Breast (tissue), 4 donors: ENCODE results near the genes TNS1 and CXCR1.

DNA sequence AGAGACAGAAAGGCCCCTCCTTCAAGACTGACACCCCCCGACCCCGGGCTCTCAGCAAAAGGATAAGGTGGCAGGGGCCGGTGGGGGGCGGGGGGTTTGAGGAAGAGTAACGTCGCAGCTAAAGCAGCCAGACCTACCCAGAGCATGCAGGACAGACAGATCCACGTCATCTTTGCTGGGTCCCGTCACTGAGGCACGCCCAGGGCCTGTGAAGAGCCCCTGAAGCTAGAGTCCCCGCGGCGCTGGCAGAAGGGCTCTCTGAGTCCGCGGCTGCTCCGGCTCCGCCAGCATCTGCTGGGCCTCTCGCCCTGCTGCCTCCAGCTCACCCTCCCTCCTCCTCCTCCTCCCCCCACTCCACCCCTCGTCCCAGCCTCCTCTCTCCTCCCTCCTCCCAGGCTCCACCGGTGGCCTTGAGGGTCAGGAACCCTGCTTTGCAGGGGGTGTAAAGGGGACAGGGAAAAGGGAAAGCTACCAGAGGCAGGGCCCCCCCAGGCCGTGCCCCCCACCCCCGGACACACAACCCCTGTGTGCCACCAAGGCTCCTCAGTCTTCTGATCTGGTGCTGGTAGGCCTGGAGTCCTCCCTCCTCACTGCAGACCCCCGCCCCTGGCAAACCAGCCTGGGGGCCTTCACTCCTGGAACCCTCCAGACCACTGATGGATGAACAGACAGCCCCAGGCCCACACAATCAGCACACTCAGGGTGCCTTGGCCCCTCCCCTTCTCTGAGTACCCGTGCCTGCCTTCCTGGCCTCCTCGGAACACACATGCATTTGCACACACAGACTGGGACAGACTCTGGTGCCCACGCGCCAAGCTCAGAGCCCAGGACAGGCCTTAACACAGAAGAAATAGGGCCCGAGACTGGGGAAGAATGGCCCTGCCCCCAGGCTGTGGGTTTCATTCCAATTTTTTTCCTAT is at the start of gene TNS1:
TNS1 (minus strand) TSS at position 293 of the 920 bp plus-strand sequence.
- PRO-cap, 3 experiments, result peak in 3 of 3 experiments; most common plus-strand start position 228 of the sequence (in 1); most common minus-strand start position 293 of the sequence (in 3)
- RRBS, result 10% methylated on average over 5 of the region's 27 CpGs

- PRO-cap, 3 experiments, result peak in 2 of 3 experiments; most common plus-strand start chr2:218009946 (in 2); most common minus-strand start chr2:218009812 (in 1)
- RRBS, result 2% methylated on average over 38 of the region's 101 CpGs
Measured at GRCh38 chr2:218009515-218011042, 7.3 kb upstream of the TNS1 start.

DNA sequence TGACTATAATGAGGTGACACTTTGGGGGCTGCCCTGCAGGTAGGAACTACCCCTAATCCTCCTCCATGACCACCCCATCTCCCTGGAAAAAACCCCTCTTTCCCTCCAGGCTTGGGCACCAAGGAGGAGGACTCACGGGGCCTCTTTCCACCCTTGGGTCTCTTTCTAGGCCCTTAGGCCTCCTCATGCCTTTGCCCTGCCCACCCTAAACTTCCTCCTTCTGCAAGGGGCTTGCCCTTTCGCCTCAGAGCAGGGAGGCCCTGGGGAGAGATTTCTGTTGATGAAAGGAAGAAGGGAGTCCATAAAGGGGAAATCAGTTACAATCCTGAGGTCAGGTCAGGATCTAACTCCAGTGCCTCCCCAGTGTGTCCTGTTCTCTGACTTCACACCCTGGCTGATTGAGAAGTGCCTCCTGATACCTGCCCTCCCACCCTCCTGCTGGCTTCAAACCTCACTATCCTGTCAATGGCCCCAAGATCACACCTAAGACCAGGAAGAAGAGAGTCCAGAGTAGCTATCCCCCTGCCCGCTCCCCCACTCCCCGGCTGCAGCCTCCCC is 16.7 kb upstream of the TNS1 start:
- PRO-cap, 3 experiments, result no peak in any of the 3 experiments
- RRBS, result 97% methylated on average over 1 of the region's 4 CpGs

DNA sequence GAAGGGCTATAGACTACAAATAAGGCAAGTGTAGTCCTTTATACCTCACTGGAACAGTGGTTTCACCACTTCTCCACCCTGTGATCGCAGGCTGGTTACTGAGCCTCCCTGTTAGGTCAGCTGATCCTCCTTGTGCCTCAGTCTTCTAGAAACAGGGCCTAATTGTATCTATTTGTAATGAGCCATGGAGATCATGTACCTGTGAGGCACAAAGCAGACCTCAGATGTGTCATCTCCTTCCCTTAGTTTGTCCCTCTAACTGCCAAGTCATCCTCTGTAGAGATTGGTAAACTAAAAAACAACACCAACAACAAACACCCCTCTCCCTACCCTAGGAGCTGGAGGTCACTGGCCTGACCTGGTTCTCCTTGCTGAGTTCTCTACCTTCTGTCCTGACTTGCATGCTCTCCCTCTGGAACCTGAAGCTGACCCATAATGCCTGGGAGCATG is 4.7 kb downstream of the CXCR2 start:
- PRO-cap, 3 experiments, result no peak in any of the 3 experiments
- RRBS, result no CpG with 5 or more reads among the region's 1 CpG

DNA sequence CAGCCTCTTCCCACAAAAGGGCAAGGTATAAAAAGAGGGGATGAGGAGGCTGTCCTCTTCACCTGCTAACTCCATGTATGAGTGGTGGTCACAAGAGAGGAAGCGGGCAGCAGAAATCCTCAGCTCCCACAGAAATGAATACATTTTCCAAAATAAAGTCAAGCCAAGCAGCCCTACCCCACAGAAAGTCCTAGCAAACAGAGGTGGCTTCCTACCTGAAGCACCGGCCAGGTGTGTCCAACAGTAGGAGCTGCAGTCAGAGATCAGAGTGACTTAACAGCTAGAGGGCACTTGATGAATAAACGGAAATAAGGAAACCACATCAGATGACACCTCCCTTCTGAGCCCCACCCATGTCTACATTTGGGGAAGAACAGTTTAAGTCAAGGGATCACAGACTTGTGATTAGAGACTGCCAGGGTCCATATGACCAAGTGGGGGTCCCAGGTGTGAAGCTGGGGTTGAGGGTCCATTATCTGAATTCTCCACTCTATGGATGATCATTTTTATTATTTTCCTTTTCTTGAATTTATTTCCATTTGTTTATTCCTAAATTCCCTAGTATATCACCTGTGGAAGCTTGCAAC is at the start of gene CXCR1:
CXCR1 (minus strand) TSS at position 270 of the 587 bp plus-strand sequence.
- PRO-cap, 3 experiments, result no peak in any of the 3 experiments
- RRBS, result no CpG with 5 or more reads among the region's 3 CpGs

GRCh38 chr2:218232989-218233247 is 15.9 kb downstream of the ARPC2 start:
- PRO-cap, 3 experiments, result no peak in any of the 3 experiments
- RRBS, result no CpG with 5 or more reads among the region's 1 CpG

- PRO-cap, 3 experiments, result peak in 2 of 3 experiments; most common plus-strand start chr2:218269667 (in 1)
- RRBS, result no CpG with 5 or more reads among the region's 26 CpGs
Measured at GRCh38 chr2:218269405-218269970, 449 bp downstream of the AAMP start.

DNA sequence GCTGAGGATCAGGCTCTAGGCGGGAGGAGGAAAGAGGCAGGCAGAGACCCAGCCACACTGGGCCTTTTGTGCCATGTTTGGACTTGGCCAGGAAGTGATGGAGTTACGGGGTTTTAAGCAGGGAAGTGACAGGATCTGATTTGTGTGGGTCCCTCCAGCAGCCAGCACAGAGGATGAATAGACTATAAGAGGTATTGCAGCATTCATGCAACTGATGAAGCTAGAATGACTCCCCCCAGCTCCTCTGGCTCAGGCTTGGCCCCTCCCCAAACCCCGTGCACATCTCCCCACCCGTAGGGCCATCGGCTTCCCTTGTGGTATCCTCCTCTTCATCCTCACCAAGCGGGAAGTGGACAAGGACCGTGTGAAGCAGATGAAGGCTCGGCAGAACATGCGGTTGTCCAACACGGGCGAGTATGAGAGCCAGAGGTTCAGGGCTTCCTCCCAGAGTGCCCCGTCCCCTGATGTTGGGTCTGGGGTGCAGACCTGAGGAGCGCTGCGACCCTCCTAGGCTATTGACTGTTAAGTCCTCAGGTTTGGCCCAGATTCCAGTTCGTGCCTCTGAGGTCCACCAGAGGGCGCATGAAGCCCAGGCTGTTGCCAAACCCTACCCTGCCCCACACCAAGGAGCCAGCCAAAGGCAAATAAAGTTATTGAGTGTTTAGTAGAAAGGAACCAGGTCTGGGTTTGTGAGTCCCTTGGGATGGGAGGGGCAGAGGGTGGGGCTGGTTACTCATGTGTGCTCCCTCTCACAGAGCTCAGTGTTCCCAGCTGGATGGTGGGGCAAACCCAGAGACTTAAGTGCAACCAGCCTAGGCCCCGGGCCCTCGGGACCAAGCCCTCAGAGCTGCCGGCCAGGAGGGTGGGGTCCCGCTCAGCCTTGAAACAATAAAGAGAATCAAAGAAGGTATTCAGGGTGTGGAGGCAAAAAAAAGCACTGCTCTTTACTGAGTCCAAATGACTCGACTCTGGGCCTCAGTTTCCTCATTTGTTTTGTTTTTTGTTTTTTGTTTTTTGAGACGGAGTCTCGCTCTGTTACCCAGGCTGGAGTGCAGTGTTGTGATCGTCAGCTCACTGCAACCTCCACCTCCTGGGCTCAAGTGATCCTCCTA is 2.3 kb downstream of the PNKD start:
- PRO-cap, 3 experiments, result no peak in any of the 3 experiments
- RRBS, result no CpG with 5 or more reads among the region's 24 CpGs

- PRO-cap, 3 experiments, result no peak in any of the 3 experiments
- RRBS, result no CpG with 5 or more reads among the region's 16 CpGs
Measured at GRCh38 chr2:218284056-218284727, 8.1 kb downstream of the TMBIM1 start.

DNA sequence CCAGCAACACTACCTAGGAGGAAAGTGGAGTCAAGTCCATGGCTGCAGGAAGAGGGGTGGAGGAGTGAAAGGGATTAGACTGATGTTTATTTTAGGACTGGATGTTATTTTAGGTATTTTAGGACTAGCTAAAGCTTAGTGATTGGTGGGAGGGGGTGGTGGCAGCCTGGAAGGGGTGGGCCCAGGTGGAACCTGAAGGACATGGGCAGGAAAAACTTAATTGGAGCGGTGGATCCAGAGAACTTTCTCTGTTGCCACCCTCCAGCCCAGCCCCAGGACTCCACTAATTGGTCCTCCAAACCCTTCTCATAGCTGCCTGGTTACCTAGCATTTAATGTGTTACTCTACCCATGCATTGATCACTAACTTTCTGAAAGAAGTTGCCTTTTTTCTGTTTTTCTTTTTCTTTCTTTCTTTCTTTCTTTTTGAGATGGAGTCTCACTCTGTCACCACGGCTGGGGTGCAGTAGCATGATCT is 4.0 kb upstream of the TMBIM1 start:
- PRO-cap, 3 experiments, result no peak in any of the 3 experiments
- RRBS, result no CpG with 5 or more reads among the region's 2 CpGs

GRCh38 chr2:218312290-218312699 is 20.0 kb upstream of the TMBIM1 start:
- PRO-cap, 3 experiments, result no peak in any of the 3 experiments
- RRBS, result no CpG with 5 or more reads among the region's 2 CpGs

- PRO-cap, 3 experiments, result no peak in any of the 3 experiments
- RRBS, result no CpG with 5 or more reads among the region's 20 CpGs
Measured at GRCh38 chr2:218389030-218390264, 7.4 kb downstream of the SLC11A1 start.

DNA sequence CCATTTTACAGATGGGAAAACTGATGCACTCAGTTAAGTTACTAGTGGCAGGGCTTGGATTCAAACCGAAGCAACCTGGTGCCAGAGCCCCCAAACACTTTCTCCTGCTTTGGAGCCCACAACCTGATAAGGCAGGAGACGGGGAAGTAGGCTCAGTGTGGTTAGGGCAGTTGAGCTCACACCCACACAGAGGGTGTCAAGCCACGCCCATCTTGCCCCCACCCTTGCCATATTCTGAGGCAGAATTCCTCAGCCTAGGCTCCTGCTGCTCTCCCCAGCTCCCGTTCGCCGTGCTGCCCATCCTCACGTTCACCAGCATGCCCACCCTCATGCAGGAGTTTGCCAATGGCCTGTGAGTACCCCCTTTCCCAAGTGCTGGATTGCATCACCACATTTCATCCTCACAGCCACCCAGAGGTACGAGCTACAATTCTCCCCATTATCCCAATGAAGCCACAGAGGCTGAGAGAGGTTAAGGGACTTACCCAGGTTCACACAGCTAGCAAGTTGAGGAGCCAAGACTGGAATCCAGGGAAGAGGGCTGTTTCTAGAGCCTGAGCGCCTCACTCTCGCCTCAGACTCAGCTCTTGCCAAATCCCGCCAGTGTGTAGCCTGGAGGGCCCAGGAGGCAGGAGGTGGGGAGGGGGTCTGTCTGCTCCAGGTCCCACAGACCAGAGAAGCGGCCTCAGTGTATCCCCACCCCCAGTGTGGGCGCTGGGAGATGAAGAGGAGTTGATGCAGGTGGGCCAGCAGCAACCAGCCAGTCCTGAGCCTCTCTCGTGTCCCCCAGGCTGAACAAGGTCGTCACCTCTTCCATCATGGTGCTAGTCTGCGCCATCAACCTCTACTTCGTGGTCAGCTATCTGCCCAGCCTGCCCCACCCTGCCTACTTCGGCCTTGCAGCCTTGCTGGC is 5.6 kb upstream of the CTDSP1 start:
- PRO-cap, 3 experiments, result no peak in any of the 3 experiments
- RRBS, result no CpG with 5 or more reads among the region's 18 CpGs

- PRO-cap, 3 experiments, result peak in 3 of 3 experiments; most common plus-strand start chr2:218396378 (in 2); most common minus-strand start chr2:218396069 (in 3)
- RRBS, result 2% methylated on average over 25 of the region's 66 CpGs
Measured at GRCh38 chr2:218395696-218396796, 3.6 kb upstream of the CTDSP1 start.

DNA sequence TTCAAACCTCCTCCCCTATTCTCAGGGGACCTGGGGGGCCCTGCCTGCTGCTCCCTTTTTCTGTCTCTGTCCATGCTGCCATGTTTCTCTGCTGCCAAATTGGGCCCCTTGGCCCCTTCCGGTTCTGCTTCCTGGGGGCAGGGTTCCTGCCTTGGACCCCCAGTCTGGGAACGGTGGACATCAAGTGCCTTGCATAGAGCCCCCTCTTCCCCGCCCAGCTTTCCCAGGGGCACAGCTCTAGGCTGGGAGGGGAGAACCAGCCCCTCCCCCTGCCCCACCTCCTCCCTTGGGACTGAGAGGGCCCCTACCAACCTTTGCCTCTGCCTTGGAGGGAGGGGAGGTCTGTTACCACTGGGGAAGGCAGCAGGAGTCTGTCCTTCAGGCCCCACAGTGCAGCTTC is 5.0 kb downstream of the CTDSP1 start:
- PRO-cap, 3 experiments, result no peak in any of the 3 experiments
- RRBS, result no CpG with 5 or more reads among the region's 3 CpGs

GRCh38 chr2:218405744-218406799 is 6.4 kb downstream of the CTDSP1 start:
- PRO-cap, 3 experiments, result peak in 2 of 3 experiments; most common plus-strand start chr2:218406682 (in 2); most common minus-strand start chr2:218406440 (in 2)
- RRBS, result 2% methylated on average over 23 of the region's 65 CpGs

DNA sequence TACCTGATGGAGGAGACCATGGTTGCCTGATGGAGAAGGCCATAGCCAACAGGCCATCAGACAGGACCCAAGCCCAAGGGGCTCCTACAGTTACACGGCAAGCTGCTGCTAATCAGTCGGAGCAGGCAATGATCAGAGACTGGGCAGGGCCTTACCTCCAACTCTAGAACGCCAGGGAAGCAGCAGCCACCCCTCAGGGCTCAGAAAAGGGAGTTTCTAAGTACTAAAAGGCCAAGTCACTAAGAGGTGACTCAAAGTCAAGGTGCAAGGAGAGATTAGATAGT is 3.4 kb downstream of the VIL1 start:
- PRO-cap, 3 experiments, result no peak in any of the 3 experiments
- RRBS, result no CpG with 5 or more reads among the region's 3 CpGs

DNA sequence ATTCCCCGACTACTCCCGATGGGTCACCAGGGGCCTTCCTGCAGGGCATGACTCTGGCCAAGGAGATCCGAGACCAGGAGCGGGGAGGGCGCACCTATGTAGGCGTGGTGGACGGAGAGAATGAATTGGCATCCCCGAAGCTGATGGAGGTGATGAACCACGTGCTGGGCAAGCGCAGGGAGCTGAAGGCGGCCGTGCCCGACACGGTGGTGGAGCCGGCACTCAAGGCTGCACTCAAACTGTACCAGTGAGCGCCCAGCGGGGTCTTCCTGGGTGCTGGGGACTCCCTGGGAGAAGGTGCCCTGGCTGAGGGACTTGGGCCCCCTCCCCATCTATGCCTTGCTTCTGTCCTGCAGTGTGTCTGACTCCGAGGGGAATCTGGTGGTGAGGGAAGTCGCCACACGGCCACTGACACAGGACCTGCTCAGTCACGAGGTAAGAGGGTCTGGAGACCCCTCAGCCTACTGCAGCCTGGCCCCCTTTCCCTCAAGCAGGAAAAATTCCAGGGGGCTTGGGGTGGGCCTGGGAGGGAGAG is 10.4 kb downstream of the VIL1 start:
- PRO-cap, 3 experiments, result no peak in any of the 3 experiments
- RRBS, result no CpG with 5 or more reads among the region's 21 CpGs

- PRO-cap, 3 experiments, result no peak in any of the 3 experiments
- RRBS, result no CpG with 5 or more reads among the region's 5 CpGs
Measured at GRCh38 chr2:218438331-218439053, 19.6 kb downstream of the VIL1 start.

GRCh38 chr2:218636526-218637235 is 22.7 kb downstream of the ZNF142 start:
- PRO-cap, 3 experiments, result no peak in any of the 3 experiments
- RRBS, result no CpG with 5 or more reads among the region's 5 CpGs